ENCODE data around the gene GSG1L2.

GRCh38 chr17:9162276-9163150 is 141.2 kb downstream of the NTN1 start:
- RRBS, result 65% methylated on average over 12 of the region's 39 CpGs

DNA sequence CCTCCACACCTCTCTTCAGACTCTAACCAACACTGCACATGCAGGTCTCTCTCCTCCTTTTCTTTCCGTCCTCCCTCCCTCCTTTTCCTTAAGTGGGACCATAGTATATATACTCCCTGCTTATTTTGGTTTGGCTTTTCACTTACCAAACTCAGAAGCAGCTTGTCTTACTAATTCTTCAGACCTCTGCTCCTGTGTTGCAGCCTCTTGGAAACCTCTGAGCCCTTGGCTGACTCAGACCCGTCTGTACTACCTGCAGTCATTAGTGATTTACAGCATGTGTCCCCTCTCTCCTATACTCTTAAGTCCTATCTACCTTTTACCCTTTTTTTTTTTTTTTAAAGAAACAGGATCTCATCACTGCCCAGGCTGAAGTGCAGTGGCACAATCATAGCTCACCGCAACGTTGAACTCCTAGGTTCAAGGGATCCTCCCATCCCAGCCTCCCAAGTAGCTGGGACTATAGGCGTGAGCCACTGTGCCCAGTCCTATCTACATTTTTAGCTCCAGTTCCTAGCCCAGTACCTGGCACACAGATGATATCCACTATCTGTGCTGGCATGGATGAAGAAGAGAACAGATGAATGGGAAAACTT is 206.9 kb downstream of the STX8 start:
- RRBS, result no CpG with 5 or more reads among the region's 5 CpGs

- RRBS, result no CpG with 5 or more reads among the region's 7 CpGs
These were observed 25.9 kb downstream of the USP43 start for GRCh38 chr17:9671194-9671651.

- RRBS, result no CpG with 5 or more reads among the region's 15 CpGs
These were observed at the start of gene GSG1L2 for GRCh38 chr17:9821951-9822497. TSS of gene GSG1L2 (minus strand) at chr17:9822079.

DNA sequence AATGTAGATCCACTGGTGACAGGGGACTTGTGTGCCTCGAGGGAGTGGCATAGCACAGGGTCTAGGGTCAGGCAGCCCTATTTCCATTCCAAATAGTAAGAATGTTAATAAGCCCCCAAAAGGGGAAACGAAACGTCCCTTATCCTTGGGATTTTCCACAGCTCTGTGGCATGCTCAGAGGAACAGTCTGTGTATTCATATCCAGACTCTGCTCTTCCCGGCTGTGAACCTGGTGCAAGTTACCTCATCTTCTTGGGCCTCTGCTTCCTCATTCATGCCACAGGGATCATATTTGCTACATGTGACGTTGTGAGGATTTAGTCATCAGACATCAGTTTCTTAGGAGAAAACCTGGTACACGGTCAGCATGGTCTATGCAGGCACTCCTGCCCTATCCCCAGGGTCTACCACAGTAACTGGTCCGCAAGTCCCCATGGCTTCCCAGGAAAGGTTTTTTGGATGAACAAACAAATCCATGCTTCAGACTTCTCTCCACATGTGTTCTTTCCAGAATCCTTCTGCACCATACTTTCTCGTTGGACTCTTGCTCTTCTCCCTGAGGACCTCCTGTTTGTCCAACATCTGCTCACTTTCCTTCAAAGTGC is 17.5 kb downstream of the GLP2R start:
- RRBS, result no CpG with 5 or more reads among the region's 8 CpGs

DNA sequence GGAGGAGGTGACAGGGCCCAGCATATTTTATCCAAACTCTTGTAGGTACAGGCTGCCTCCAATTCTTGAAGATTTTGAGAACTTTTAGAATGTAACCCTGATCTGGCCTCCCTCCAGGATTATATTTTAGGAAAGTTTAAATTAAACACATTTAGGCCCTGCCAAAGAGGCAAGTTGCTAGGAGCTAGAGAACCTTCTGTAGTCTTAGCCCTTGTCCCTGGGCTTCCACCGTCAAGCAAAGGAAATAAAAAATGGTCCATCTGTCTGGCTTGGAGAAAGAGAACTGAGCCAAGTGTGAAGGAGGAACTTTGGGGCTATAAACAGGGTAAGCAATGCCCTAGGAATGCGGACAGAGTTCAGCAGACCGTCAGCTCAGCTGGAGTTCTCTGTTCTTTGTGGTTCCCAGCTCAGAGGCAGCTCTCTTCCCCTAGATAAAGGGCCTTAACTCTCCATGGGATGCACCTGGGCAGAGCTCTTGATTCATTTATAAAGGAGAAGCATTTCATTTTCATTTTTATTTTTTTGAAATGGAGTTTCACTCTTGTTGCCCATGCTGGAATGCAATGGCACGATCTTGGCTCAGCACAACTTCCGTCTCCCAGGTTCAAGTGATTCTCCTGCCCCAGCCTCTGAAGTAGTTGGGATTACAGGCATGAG is 29.6 kb downstream of the RCVRN start:
- RRBS, result no CpG with 5 or more reads among the region's 5 CpGs

- RRBS, result no CpG with 5 or more reads among the region's 8 CpGs
These were observed 113.5 kb upstream of the RCVRN start for GRCh38 chr17:10018439-10019056.

DNA sequence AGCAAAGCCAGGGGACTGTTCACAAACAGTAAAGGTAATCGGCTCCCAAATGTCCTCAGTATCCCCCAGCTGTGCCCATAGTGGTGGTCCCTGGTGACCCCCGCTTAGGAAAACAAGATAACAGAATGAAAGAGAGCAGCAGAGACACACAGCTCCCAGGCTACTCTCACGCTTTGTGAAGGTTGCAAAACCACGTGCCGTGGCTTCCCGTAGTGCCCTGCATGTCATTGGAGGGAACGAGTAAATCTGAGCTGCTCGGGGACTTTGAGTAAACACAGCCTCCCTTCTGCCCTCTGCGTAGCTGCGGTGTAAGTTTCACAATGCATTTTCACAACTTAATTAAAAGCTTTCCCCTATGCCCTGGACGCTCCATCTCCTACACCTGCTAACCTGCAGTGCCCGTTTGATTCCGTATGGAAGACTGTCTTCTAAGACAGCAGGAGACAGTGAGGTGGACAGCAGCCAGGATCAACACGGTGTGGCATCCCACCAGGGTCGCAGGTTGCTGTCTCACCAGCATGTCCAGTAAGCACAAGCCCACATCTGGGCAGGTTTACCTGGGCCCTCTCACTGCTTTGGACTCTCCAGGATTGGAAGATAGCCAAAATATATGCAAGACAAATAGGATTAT is 116.2 kb upstream of the RCVRN start:
- RRBS, result no CpG with 5 or more reads among the region's 15 CpGs

GRCh38 chr17:10104179-10105346 is 93.8 kb downstream of the GAS7 start:
- RRBS, result no CpG with 5 or more reads among the region's 10 CpGs

DNA sequence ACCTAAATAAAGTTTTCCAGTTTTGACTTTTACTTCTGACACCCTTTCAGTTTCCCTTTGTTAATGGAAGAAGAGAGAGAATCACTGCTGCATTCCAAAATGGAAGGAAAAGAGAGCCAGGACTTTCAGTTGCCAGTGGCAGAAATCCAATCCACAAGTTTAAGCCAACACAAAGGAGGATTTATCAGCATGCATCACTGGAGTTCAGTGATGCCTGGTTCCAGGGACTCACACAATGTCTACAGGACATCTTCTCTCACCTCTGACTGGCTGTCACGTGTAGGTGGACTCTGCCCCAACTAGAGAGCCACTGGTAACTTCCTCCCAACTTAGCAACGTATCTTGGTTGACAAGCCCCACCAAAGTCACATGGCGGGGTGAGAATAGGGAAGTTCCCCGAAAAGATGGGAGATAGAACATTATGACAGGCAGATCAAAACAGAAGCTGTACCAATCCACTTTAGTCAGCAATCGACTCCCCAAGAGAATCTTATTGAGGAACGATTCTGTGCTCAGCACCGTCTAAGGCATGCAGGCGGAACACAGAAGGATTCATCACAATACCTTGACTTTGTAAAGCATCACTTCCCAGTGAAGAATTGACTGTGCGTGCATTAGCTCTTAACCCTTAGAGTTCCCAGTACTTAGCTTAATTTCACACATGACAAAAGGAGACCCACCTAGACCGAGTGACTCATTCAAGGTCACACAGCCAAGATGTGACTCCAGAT is 46.4 kb downstream of the GAS7 start:
- RRBS, result no CpG with 5 or more reads among the region's 10 CpGs

DNA sequence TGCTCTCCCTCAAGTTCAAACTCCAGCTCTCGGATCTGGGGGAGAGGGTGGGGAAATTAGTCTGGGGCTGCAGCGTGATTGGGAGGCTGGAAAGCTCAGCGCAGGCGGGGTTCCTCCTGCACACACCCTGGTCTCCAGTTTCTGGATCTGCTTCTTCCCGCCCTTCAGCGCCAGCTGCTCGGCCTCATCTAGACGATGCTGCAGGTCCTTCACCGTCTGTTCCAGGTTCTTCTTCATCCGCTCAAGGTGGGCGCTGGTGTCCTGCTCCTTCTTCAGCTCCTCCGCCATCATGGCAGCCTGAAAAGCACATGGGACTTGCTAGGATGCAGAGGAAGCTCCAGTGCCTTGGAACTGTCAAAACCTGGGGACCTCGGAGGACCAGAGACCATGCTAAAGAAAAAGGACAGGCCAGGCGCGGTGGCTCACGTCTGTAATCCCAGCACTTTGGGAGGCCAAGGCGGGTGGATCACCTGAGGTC is 26.9 kb downstream of the MYH3 start:
- RRBS, result no CpG with 5 or more reads among the region's 17 CpGs

GRCh38 chr17:10637915-10638743 is 19.0 kb downstream of the MYH3 start:
- RRBS, result no CpG with 5 or more reads among the region's 32 CpGs

- RRBS, result no CpG with 5 or more reads among the region's 5 CpGs
These were observed 3.8 kb upstream of the TMEM220 start for GRCh38 chr17:10733542-10734175.

GRCh38 chr17:10797607-10798712 is 5.9 kb downstream of the TMEM238L start:
- RRBS, result no CpG with 5 or more reads among the region's 10 CpGs

GRCh38 chr17:10812561-10813077 is 8.7 kb upstream of the TMEM238L start:
- RRBS, result no CpG with 5 or more reads among the region's 6 CpGs

- RRBS, result no CpG with 5 or more reads among the region's 5 CpGs
These were observed 9.9 kb downstream of the PIRT start for GRCh38 chr17:10827776-10828576.

DNA sequence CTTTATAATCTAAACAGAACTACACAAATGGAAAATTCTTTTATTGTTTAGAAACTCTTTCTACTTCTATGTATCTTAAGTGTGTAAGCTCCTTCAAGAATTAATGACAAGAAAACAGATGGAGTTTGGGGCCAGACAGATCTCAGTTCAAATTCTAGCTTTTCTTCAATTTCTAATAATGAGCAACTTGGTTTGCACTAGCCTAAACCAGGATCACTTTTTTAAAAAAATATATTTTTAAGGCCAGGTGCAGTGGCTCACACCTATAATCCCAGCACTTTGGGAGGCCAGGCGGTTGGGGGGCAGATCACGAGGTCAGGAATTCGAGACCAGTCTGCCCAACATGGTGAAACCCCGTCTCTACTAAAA is 76.1 kb upstream of the PIRT start:
- RRBS, result no CpG with 5 or more reads among the region's 4 CpGs

DNA sequence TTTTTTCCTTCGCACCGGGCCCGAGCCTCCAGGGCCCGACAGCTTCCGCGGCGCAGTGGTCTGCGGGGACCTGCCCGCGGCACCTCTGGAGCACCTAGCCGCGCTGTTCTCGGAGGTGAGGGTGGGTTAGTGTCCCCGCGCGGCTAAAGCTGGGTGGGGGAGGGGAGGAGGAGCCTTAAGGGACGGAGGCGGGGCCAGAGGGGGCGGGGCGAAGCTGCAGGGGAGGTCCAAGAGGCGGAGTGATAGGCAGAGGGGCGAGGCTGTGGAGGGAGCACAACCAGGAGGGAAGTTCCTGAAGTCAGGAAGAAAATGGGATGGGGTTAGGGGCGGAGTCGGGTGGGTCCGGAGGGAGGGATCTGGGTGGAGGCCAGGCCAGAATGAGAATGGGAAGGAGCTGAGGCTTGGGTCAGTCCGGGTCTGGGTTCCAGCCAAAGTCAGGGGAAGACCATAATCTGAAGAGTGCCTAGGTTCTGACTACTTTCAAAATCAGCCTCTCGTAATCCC is 583 bp downstream of the DNAH9 start:
- RRBS, result 9% methylated on average over 4 of the region's 27 CpGs

DNA sequence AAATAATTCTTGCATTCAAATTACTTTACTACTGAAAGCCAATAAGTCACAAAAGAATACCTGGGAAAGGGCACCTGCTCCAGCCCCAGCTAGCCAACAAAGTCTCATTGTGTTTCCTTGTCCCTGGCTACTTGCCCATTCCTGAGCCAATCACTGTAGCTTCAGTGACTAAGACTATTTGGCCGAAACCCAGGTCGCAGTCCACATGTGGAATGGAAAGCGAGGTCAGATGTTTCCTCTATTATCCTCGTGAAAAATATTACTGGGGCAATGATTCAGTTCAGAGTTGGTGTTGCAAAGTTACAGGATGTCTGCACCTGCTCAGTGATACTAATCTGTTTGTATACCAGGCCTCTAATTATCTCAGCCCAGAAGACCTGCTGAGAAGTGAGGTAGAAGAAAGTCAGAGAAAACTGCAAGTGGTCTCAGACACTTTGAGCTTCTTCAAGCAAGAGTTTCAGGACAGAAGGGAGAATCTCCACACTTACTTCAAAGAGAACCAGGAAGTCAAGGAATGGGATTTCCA is 21.0 kb downstream of the DNAH9 start:
- RRBS, result no CpG with 5 or more reads among the region's 4 CpGs

DNA sequence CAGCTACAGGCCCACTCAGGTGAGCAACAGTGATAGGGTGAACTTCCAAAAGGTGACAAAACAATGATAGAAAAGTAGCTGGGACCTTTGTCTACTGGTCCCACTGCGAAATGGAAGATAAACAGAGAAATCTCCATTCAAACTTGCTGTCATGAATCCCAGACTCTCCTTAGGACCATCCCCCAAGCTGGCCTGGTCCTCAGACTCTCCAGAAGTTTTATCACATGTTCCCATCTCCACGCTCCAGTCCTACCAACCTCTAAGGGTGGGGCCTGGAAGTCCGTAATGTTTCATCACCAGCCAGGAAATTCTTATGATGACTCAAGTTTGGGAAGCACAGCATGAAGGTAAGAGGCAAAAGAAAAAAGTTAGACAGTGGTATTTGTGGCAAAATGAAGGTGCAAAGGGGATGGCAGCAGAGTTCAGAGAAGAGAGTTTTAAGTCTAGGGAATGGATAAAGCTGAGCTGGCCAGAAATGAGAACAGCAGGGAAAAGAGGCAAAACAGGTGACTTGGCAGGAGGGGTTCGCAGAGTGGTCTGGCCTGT is 52.7 kb downstream of the ZNF18 start:
- RRBS, result no CpG with 5 or more reads among the region's 4 CpGs

Measured in HGPS cell (cell line).